Rectum (tissue), 1 donor: ENCODE measurements around the genes SPSB3, PGP and RNPS1.

DNA sequence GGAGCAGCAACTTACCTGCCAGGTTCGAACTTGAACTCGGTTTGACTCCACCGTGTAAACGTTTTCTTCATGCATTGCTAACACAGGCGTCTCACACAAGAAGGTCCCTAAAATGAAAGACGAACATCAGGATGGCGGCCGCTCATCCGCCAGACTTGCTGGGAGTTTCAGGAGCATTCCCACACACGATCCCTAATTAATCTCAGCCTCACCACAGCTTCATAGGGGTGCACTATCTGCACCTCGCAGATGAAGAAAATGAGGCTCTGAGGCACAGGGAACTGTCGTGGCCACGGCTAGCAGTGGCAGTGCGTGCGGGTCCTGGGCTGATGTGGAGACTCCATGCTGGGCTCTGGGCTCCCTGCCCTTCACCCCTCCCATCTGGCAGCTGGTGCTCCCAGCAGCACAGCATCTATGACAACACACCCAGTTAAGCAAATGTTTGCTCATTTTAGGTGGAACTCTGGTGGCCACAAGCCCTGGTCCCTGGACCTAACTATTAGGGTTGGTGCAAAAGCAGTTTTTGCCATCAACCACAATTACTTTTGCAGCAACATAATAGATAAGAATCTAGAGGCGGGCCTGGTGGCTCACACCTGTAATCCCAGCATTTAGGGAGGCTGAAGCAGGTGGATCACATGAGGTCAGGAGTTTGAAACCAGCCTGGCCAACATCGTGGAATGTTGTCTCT is 31.0 kb downstream of the IFT140 start:
- PRO-cap, result unidirectional peak, minus-strand start at position 344 of the sequence; unidirectional peak, minus-strand start at position 383 of the sequence

- PRO-cap, result no peak
These were observed 606 bp downstream of the CRAMP1 start for GRCh38 chr16:1612733-1613199.

- PRO-cap, result no peak
These were observed 31.9 kb upstream of the JPT2 start for GRCh38 chr16:1646071-1646688.

DNA sequence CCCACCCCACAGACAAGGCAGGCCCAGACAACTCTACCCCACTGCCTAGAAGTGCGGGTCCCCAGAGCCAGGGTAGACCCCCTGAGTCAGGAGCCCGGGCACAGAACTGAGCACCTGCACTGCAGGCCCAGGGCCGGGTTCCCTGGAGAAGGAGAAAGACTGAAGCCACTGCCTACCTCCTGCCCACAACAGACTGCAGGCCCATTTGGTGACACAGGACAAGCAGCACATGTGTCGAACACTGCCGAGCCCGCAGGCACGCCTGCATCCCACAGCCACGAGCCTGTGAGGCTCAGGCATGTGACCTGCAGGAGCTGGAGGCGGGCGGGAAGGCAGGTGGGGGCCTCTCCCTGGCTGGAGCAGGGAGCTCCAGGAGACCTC is 2.8 kb downstream of the SPSB3 start:
- PRO-cap, result no peak

- PRO-cap, result bidirectional peak, plus-strand start at chr16:1782331, minus-strand start at chr16:1782379; bidirectional peak, plus-strand start at chr16:1782554, minus-strand start at chr16:1782538; unidirectional peak, plus-strand start at chr16:1783011
These were observed at the start of gene SPSB3 for GRCh38 chr16:1782270-1783207. TSS of gene SPSB3 (minus strand) at chr16:1782571.

- PRO-cap, result no peak
These were observed 15.7 kb upstream of the IGFALS start for GRCh38 chr16:1809088-1809723.

DNA sequence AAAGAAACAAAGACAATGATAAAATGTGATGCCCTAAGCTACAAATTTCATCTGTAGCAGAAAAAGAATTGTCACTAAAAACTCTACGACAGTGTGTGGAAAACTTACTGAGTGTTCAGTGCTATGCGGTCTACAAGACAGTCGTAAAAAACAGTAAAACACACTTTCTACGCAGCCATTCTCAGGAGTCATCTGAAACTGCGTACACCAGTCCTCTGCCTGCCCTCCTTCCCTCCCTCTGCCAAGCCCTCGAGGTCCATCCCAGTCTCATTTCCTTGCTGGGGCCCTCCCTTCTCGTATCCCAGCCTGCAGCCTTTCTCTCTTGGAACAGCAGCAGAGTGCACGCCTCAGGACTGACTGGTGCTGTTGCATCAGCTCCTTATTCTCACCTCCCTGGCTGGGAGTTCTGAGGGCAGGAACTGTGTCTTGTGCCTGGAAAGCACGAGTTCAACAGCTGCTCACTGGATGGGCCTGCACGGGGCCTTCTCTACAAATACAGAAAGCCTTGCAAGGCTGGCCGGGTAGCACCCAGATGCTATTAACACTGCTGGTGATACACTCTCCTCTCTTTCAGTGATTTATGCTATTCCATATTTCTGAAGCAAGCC is 12.5 kb downstream of the FAHD1 start:
- PRO-cap, result no peak

GRCh38 chr16:1916341-1917025 is 1.7 kb downstream of the HS3ST6 start:
- PRO-cap, result no peak

GRCh38 chr16:1941229-1941471 is 1.8 kb downstream of the MSRB1 start:
- PRO-cap, result no peak

DNA sequence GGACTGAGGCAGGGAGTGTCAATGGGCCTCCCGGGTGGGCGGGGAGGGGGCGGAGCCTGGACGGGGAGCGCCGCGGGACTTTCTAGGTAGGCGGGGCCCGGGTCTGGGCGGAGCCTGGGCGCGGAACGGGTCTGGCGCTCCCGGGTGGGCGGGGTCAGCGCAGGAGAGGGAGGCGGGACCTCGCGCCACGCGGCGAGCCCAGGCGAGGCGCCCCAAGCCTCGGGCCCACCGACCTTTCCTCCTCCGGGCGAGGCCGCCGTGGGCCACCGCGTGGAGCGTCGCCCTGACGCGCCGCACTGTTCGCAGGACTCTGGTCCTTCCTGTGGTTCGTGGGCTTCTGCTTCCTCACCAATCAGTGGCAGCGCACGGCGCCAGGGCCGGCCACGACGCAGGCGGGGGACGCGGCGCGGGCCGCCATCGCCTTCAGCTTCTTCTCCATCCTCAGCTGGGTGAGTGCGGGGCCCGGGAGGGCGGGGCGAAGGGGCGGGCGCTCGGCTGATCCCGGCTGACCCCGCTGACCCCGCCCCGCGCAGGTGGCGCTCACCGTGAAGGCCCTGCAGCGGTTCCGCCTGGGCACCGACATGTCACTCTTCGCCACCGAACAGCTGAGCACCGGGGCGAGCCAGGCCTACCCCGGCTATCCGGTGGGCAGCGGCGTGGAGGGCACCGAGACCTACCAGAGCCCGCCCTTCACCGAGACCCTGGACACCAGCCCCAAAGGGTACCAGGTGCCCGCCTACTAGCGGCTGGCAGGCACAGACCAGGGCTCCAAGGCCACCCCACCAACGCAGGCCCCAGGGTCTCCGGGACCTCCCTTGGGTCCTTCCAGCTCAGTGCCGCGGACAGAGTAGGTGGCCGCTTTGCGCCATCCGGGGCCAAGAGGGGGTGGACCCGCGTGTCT is 2.8 kb downstream of the SYNGR3 start:
- PRO-cap, result bidirectional peak, plus-strand start at position 157 of the sequence, minus-strand start outside the sequence

- PRO-cap, result no peak
These were observed 8.5 kb downstream of the SYNGR3 start for GRCh38 chr16:1998053-1998924.

- PRO-cap, result bidirectional peak, plus-strand start at chr16:2009461, minus-strand start at chr16:2009346; bidirectional peak, plus-strand start at chr16:2009906, minus-strand start at chr16:2009821
These were observed 10.1 kb upstream of the NPW start for GRCh38 chr16:2009260-2010058.

DNA sequence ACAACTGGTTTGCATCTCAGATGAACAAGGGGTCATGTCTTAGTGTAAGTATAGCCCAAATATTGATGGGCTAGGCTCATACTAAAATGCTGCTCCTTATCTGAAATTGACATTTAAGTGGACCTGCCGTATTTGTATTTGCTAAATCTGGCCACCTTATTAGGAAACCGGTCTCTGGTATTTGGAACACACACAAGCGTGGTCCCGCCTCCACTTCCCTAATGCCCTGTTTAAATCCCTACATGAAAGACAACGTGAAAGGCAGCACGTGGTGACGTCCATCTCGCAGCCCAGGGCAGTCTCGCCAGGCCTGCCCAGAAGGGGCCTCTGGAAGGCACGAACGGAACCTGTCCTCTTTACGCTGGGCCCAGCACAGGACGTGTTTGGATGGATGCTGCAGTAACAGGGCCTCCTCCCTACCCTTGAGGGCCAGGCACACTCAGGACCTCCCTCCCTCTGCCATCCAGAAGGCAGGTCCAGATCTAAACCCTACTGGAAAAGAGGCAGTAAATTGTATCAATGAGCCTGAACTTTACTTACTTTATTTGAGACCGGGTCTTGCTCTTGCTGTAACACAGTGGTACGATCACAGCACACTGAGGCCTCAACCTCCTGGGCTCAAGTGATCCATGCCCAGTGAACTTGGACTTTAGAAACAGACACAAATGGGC is 9.4 kb upstream of the NPW start:
- PRO-cap, result bidirectional peak, plus-strand start at position 317 of the sequence, minus-strand start at position 220 of the sequence

DNA sequence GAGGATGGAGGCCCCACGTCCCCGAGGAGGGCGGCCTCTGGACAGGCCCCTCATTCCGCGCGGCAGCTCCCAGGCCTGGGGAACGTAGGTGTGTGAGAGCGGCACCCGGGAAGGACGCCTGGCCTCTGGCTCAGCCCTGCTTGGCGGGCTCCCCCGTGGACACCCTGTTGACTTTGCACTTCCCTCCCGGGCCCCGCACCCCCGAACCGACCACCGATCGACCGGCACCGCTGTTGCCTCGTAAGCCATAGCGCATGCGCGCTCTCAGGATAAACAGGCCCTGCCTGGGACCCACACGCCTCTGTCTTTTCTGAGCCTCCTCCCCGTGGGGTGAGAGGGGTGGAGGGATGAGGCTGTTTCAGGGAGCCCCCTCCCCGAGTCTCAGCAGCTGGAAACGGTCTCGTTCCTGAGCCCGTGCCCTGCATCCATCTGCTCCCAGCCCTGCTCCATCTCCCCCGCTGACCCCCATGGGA is 8.9 kb downstream of the NTHL1 start:
- PRO-cap, result no peak

DNA sequence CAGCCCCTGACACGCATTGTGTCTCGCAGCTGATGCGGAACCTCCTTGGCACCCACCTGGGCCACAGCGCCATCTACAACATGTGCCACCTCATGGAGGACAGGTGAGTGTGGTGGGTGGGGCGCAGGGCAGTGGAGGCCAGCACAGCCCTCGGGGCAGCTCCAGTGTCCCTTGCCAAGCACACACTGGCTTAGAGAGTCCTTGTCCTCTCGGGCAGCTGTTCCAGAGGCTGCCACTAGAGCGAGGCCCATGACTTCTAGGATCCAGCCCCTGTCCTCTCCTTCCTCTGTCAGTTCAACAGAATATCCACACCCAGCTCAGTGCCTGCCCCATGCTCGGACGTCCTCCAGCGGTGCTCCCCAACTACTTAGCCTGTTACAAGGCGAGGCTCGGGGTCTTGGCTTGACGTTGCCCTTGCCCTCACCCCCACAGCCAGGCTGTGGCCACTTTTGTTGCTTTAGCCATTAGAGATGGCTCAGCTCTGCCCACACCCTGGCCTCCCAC is 9.3 kb downstream of the TSC2 start:
- PRO-cap, result bidirectional peak, plus-strand start at position 309 of the sequence, minus-strand start at position 187 of the sequence

- PRO-cap, result bidirectional peak, plus-strand start at chr16:2122042, minus-strand start at chr16:2121892
These were observed 13.9 kb downstream of the PKD1 start for GRCh38 chr16:2121770-2122312.

DNA sequence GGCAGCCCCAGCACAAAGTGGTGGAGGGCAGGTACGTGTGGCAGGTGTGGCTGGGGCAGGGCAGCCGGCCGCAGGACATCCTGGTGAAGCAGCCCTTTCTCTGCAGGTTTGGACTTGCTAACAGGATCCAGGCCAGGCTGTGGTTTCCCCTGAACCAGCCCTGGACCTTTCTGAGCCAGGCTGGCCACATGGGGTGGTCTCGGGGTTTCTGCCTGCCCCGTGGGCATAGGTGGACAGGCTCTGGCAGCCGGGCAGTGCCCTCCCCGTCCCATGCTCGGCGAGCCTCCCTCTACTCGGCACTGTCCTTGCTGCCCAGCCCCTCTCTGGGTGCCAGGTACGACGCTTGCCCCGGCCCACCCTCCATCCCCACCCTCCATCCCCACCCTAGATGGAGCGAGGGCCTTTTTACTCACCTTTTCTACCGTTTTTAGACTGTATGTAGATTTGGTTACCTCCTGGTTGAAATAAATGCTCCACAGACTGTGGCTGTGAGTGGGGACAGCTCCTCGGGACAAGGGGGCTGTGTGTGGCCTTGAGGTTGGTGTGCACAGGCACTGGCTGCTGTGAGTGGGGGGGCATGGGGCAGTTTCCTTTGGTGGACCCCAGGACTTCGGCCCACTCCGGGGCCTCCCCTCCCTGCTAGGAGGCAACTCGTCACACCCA is 19.8 kb downstream of the CASKIN1 start:
- PRO-cap, result unidirectional peak, plus-strand start at position 68 of the sequence

- PRO-cap, result bidirectional peak, plus-strand start at chr16:2215072, minus-strand start at chr16:2214785
These were observed at the start of gene PGP for GRCh38 chr16:2214515-2214918. TSS of gene PGP (minus strand) at chr16:2214840.

GRCh38 chr16:2267463-2268273 is at the start of gene RNPS1:
TSS of gene RNPS1 (minus strand) at chr16:2268126.
- PRO-cap, result bidirectional peak, plus-strand start at chr16:2268183, minus-strand start at chr16:2268114

GRCh38 chr16:2276079-2276913 is 8.4 kb upstream of the RNPS1 start:
- PRO-cap, result no peak